ENCODE measurements around a stretch of chr22.

- PRO-cap: no peak
Measured at GRCh38 chr22:32496272-32496550, 21.6 kb downstream of the FBXO7 start.

DNA sequence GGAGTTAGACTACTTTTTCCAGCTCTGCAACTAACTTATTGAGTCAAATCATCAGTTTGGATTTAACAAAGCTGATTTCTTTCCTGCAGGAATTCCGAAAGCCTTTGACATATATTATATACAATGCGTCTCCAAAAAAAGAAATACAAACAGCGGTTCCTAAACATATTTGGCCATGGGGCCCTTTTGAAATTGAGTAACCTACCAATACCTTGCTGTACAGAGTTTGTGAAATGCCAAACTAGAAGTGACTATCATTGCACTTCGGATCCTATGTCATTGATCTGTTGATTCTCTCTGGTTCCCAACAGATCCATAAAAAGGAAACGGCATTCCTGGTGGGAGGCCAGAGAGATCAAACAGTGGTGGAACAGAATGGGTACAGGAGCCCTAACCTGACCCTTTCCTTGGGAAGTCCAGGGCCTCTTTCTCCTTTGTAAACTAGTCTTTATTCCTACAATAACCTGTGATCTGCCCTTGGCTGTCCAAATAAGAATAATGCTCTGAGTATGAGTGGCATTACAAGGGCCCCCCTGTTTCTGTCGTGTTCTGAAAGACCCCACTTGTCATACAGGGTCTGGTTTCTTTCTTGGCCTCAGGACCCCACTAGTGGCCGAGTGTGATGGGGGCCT, 38.0 kb downstream of the FBXO7 start:
- PRO-cap: no peak

DNA sequence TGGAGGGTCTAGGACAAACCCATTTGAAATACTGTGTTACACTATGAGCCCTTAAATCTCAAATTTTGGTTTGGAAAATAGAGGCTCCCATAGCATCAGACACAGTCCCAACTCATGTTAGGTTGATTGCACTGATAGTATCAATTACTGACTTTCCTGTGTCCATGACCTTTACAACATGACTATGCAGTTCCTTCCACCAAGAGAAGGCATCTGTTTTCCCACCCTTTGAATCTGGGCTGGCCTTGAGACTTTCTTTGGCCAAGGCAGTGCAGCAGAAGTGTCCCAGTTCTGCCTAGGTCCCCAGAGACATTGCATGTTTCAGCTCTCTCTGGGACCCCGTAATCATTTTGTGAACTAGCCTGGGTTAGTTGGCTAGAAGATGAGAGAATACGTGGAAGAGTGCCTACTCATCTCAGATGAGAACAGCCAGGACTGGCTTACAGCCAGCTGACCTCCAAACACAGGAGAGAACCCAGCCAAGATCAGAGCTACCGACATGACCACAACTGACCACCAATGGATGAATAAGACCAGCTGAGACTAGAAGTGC, 145.0 kb downstream of the FBXO7 start:
- PRO-cap: unidirectional peak, plus-strand start at position 288 of the sequence

GRCh38 chr22:32839495-32840522, 38.3 kb downstream of the TIMP3 start:
- PRO-cap: no peak

DNA sequence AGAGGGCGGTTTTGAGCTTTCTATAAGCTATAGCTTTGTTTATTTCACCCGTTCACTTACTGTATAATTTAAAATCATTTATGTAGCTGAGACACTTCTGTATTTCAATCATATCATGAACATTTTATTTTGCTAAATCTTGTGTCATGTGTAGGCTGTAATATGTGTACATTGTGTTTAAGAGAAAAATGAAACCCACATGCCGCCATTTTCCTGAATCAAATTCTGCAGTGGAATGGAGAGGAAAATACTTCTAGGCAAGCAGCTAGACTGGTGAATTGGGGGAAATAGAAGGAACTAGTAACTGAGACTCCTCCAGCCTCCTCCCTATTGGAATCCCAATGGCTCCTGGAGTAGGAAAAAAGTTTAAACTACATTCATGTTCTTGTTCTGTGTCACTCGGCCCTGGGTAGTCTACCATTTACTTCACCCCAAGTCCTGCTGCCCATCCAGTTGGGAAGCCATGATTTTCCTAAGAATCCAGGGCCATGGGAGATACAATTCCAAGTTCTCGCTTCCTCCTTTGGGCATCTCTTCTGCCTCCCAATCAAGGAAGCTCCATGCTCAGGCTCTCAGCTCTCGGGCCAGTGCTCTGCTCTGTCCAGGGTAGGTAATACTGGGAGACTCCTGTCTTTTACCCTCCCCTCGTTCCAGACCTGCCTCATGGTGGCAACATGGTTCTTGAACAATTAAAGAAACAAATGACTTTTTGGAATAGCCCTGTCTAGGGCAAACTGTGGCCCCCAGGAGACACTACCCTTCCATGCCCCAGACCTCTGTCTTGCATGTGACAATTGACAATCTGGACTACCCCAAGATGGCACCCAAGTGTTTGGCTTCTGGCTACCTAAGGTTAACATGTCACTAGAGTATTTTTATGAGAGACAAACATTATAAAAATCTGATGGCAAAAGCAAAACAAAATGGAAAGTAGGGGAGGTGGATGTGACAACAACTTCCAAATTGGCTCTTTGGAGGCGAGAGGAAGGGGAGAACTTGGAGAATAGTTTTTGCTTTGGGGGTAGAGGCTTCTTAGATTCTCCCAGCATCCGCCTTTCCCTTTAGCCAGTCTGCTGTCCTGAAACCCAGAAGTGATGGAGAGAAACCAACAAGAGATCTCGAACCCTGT, 60.6 kb downstream of the TIMP3 start:
- PRO-cap: no peak

DNA sequence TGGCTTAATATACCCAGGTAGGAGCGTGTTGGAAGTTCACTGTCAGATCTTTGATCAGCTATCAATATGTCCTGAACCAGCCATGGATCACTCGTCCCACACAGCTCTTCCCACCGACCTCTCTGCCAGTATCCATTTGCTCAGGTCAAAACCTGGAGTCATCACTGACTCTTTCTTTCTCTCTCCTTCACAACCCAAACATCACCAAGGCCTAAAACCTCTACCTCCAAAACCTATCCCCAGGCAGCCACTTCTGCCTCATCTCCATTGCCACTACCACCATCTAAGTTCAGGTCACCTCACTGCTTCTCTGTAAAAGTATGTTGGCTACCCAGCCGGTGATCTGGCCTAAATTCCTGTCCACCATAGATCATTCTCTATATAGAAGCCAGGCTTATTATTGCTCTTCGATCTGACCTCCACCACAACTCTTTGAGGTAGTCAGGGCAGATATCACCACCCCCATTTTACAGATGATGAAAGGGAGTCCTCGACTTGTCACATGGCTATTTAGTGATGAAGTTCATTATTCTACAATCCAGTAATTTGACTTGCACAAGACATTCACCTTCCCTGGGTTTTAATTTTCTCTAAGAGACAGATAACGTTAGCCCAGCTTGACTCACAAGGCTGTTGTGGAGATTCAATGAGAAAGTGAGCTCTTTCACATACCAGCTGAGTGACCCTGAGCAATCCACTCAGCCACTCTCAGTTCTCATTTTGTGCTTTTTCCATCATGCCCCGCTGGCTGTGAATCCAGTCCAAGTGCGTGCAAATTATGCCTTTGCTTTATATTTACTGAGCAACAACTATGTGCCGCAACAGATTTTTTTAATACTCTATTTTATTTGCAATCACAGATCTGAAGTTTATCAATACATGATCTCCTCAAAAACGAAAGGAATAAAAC, 176.8 kb downstream of the LARGE1 start:
- PRO-cap: no peak

DNA sequence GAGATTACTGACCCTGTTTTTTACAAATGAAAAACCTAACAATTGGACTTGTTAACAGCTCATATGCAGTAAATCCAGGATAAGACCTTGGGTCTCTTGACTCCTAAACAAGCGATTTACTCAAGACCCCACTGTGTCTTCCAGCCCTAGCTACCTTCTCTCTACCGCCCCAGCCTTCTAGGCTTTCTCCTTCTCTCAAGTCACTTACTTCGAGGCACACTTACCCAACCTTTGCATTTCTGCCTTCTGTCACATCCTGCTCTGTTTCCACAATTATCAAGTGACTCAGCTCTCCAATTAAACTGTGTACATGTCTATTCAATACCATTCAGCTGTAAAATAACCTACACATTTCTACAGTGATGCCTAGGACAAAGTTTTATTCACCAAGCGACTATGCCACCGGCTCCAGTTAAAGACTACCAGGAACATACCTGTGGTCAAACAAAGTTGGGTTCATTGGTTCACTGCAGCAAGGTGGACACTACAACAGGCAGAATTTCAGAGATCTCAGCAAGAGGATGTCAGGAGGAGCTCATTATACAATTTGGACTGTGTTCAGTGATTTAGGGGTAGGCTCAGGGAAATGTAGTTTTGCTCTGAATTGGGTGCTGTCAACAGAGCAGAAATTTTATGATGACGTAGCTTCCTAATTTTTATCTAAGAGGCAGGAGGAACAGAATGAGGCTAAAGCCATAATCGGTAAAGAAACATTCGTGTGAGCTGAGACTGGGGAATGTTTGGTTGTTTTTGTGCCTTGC, 68.9 kb downstream of the LARGE1 start:
- PRO-cap: no peak

- PRO-cap: no peak
Measured at GRCh38 chr22:33867232-33867478, 53.1 kb downstream of the LARGE1 start.

DNA sequence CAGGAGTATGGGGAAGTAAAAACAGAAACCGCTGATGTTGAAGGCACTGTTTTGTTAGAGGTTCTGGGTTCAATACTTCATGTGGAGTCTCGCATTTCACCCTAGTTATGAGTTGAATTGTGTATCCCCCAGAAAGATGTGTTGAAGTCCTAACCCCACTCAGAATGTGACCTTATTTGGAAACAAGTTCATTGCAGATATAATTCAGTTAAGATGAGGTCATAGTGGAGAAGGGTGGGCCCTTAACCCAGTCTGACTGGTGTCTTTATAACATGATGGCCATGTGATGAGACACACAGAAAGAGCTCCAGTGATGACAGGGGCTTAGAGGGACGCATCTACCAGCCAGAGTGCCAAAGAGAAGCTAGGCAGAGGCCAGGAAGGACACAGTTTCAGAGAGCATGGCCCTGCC, 50.4 kb downstream of the LARGE1 start:
- PRO-cap: bidirectional peak, plus-strand start at position 356 of the sequence, minus-strand start at position 171 of the sequence

- PRO-cap: no peak
Measured at GRCh38 chr22:33889747-33890196, 30.5 kb downstream of the LARGE1 start.

DNA sequence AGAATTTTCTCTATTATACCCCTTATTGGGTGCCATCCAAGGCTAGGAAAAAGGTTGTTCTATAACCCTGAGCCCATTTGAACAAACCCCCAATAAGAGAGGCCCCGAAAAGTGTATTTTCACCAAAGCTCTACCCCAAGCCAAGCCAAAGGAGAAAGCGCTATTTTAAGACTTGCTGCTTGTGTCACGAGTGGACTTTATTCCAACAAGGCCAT, 11.4 kb downstream of the LARGE1 start:
- PRO-cap: bidirectional peak, plus-strand start outside the sequence, minus-strand start at position 147 of the sequence

GRCh38 chr22:33917799-33918438, 2.4 kb downstream of the LARGE1 start:
- PRO-cap: unidirectional peak, plus-strand start at chr22:33918000; unidirectional peak, plus-strand start at chr22:33918258

DNA sequence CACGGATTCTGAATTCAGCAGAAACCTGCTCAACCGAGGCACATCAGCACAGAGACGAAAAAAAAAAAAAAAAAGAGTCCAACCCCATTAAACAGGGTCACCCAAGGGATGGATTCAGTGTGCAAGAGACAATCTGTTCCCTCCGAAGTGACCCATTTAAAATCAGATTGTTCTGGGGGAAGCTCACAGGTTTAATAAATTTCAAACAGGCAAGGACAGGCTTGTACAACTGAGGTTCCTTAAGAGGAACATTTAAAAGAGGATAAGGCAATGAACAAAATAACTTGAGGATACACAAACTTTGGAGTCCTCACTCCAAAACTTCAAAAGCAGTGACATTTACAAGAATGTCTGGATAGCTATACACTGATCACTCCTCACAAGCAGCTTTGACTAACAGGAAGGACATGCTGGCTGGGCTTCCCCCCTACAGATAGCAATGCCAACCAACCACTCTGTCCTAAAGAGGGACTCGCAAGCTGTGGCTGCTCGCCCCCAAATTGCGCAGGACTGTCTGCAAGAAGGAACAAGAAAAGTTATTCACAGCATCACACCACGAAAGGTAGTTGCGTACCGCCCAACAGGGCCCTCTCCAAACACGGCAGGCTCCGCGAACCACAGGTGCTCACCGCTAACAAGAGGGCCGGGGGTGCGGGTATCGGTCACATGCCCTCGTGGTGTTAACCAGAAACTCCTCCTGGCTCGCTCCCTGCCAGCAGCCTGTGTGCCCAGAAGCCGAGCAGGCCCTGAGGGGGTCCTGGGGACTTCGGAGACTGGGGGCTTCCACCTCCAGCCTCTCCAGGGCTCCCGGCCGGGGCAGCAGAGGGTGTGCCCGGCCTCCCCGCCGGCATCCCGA, 1.0 kb downstream of the LARGE1 start:
- PRO-cap: bidirectional peak, plus-strand start at position 391 of the sequence, minus-strand start at position 334 of the sequence

DNA sequence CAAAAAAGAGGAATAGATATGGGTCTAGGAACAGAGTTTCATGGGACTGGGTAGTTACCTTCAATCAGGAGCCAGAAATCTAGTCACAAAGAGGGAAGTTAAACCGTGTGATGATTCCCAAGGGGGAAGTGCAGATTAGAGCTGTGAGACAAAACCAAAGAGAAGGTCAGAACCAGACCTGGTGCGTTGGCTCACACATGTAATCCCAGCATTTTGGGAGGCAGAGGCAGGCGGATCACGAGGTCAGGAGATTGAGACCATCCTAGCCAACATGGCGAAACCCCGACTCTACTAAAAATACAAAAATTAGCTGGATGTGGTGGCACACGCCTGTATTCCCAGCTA, 42.2 kb upstream of the LARGE1 start:
- PRO-cap: unidirectional peak, minus-strand start at position 113 of the sequence

GRCh38 chr22:34000954-34001662, 80.8 kb upstream of the LARGE1 start:
- PRO-cap: no peak

DNA sequence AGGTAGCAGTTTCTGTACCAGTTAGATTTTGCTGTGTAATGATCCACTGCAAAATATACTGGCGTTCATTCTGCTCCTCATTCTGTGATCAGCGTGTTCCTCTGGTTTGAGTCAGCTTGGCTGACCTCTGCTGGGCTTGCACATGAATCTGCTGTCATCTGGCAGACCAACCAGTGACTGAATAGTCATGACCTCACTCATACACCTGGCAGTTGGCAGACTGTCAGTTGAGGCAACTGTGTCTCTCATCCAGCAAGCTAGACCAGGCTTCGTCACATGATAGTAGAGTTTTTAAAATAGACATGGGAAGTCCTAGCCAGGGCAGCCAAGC, 316.2 kb upstream of the LARGE1 start:
- PRO-cap: no peak

DNA sequence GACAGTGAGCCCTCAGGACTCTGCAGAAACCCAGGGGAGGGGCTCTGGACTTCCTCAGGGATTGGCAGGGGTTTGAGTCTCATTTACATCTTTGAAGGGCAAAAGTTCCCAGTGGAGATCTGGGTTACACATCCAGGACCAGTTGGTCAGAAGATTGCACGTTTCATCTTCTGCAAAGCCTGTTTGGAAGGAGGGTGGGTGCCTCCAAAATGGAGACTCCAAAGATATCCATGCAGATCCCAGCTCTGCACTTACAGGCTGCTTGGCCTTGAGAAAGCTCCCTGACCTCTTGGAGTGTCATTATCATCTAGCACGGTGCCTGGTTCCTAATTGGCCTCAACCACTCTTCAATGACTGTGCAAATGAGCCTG, 134.0 kb upstream of the ISX start:
- PRO-cap: no peak

GRCh38 chr22:35099906-35100375, 34.0 kb downstream of the ISX start:
- PRO-cap: no peak

- PRO-cap: unidirectional peak, minus-strand start at chr22:35301474
Measured at GRCh38 chr22:35301257-35302088, 1.8 kb downstream of the TOM1 start.

DNA sequence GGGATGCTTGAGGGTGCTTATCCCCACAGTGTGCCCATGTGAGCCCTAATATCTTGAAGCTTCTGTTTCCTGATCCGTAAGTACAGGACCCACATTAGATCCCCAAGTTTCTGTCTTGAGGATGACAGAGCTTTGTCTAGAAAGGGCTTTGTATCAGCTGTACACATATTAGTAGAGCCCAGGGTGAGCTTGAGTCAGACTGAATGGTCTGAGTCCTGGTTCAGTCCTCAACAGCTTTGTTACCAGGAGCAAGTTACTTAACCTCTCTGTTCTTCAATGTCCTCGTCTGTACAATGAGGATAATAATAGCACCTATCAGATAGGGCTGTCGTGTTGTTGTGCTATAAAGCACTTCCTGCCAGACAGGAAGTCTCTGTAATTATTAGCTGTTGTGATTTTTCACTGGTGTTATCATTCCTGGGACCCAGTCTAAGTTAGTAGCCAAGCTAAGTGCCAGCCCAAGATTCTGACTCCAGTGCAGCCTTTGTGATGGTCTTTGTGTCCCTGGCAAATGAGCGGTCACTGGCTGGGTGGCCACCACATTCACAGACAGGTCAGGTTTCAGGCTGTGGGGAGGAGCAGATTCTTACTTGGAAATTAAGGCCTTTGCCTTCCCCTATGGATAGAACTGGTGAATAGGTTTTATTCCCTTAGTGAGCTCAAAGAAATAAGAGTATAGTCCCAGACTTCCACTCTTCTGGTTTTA, 6.8 kb downstream of the TOM1 start:
- PRO-cap: no peak